M059J (cell line): Measurements from ENCODE around the gene ZBTB7C.

DNA sequence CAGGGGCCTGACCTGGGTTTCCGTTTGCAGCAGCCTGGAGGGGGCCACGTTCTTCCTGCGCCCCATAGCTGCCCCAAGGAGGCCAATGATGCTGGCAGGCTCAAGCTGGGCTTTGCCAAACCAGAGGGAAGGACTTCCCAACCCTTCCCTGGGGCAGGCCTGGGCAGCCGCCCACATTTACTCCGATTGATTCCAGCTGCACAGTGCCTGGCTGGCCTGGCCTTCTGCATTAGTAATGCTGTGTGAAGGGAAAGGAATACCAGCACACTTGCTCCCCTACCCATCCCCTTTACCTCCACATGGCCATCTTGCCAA is 360.6 kb upstream of the SLC14A2 start:
- RAMPAGE, long total RNA, result no peak

- RAMPAGE, long total RNA, result no peak
Measured at GRCh38 chr18:45449441-45449853, 165.8 kb upstream of the SLC14A2 start.

DNA sequence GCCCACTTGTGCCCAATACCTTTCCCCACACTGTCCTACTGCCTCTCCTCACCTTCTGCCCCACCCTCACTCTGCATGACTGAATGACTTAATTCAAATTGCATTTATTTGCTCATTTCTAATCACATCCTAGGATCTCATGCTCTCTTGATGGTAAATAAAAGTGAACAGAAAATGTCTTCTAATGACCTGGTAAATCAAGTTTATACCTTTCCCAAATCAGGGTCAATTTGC is 22.9 kb upstream of the SIGLEC15 start:
- RAMPAGE, long total RNA, result no peak

DNA sequence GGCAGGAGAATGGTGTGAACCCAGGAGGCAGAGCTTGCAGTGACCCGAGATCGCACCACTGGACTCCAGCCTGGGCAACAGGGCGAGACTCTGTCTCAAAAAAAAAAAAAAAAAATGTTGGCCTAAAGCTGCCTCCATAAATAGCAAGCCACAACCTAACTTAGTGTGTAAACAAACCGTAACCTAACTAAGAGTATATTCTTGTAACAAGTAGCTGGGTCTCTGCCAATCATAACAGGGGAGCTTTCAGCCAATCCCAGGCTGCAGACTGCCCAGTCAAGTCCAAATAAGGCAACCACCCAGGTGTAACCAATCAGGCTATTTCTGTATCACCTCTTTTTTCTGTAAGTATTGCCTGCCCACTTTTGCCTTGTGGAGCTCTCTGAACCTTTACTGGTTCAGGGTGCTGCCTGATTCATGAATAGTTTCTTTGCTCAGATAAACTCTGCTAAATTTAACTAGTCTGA is 4.6 kb downstream of the PSTPIP2 start:
- RAMPAGE, long total RNA, result no peak

- RAMPAGE, long total RNA, result no peak
Measured at GRCh38 chr18:46152858-46153183, 21.0 kb upstream of the C18orf25 start.

DNA sequence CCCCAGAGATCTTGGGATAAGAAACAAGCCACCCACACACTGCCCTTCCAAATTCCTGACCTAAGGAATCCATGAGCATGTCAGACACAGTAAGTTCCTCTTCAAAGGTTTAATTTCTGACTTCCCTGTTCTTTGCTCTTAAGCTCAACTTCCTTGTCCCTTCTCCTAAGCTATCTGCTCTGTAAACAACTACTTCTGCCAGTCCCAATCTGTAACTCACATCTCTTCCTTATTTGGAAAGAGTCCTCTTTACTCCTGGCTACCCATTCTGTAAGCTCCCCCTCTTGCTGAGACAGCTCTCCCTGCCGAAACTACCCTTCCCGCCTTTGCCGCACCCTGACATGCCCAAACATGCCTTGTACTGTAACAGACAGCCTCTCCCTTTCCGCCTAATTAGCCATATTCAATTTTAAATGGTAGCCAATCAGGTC is 49.2 kb downstream of the PIAS2 start:
- RAMPAGE, long total RNA, result no peak

DNA sequence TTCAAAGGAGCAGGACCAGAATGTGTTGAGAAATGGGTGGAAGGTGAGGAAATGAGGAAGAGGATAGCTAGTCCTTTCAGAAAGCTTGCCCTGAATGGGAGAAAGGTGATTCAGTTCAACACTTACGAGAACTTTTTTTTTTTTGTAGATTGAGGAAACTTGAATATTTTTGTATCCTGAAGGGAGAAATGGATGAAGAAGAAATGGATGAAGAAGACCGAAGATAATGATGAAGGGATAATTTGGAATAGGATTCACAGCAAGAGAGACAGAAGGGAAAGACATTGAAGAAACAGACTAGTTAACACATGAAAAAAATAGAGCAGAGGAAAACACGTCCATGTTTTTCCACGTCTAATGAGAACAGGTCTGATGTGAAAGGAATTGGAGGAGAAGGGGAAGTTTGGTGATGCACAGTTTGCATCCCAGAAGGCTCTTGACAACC is 28.5 kb downstream of the KATNAL2 start:
- RAMPAGE, long total RNA, result no peak

GRCh38 chr18:47423080-47423502 is 171.6 kb upstream of the SKOR2 start:
- RAMPAGE, long total RNA, result no peak

DNA sequence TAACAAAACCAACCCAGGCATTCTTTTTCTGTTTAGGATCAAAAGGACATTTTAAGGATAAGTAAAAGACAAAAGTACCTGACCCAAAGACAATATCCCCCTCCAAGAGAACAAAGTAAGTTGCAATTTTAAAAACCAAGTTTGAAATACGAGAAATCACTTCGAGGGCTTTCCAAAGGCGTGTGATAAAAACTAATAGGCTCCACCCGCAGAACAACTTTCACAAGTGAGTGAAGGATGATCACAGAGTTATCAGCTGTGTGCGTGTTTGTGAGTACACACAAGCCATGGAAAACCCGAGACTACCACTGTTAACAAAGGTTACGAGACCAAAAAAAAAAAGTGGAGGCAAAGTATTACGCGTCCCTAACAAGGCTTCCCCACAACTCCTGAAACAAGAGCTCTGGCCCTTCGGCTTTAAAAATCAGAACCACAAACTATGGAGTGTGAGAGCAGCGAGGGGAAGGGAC is 766 bp downstream of the SMAD2 start:
- RAMPAGE, long total RNA, result no peak

DNA sequence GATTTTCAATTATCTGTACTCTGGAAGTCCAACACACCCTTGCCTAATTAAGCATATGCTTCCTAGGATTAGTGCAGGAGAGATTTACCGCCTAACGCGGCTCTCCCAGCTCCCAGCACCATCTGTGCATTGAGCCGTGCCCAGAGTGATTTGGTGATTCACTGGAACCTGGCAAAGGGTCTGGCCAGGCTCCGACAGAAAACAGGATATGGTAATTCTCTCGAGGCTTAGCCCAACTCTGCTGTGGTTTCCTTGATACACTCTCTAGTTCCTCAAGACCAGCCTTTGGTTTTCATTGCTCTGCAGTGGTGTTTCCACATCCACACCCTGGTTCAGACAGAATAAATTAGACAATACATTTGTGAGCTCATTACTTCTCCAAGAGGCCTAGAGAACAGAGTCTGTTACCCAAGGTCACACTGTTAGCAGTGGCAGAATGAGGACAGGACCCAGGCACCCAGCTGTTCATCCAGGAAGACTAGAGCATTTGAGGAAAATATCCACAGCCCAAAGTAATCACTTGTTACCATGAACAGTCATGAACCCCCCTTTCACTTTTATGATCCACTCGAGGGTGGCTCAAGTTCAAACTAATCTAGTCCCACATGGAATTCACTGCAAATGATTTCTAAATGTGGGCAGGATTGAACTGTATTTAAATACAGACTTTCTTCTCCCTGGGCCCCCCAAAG is 23.1 kb upstream of the SMAD2 start:
- RAMPAGE, long total RNA, result no peak

GRCh38 chr18:48003576-48004287 is 73.3 kb upstream of the SMAD2 start:
- RAMPAGE, long total RNA, result no peak

GRCh38 chr18:48027249-48028108 is 97.0 kb upstream of the SMAD2 start:
- RAMPAGE, long total RNA, result no peak

GRCh38 chr18:48072720-48073763 is 142.6 kb upstream of the SMAD2 start:
- RAMPAGE, long total RNA, result no peak

DNA sequence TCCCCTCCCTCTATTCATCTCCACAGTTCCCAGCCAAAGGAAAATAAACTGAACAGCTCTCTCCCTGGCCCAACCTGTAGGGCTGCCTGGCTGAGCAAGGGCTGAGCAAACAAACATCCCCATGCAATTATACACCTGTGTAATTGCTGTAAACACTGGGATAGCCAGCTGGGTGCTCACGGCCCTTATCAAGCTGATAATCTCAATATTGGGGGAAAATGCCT is 203.3 kb upstream of the SMAD2 start:
- RAMPAGE, long total RNA, result no peak

DNA sequence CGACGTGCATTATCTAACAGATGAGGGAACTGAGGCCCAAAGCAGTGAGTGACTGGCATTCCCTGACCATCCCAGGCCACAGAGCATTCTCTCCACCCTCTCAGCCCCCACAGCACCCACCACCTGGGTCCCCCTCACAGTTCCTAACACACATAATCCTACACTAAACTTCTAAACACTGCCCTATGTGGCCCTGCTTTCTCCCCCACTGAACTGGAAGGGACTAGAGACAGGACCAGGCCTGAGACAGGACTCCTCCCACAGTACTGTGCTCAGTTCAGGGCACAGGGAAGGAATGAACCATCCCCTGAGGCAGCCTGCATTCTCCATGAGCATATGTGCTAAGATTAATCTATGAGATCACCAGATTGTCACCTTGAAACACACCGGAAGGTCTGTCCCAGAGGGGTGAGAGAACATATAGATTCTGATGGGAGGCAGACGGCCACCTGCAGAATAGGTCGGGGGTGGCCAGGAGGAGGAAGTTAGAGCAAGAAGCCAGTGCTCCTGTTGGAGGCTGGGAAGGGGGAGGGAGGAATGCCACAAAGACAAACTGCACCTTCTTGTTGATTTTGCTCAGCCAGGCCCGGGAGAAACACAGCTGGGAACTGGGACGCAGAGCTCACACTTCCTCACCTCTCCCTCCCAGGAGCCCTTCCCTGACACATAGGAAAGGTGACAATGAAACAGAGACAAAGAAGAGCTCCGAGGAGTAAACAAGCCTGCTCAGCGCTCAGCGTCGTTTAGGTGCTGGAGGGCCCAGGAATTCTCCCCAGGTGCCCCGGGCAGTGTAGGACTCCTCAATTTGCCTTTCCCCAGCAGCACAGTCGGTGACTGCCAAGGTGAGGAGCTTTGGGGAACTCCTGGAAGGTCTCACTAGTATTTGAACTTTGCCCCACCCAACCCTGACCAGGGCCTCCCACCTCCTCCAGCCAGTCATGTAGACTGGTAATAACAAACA is 52.1 kb downstream of the ZBTB7C start:
- RAMPAGE, long total RNA, result no peak

GRCh38 chr18:48409048-48410109 is at the start of gene ZBTB7C:
Gene ZBTB7C, minus strand, starts transcription at chr18:48409383.
- RAMPAGE, long total RNA, result no peak

- RAMPAGE, long total RNA, result no peak
Measured at GRCh38 chr18:48453424-48454093, 44.4 kb upstream of the ZBTB7C start.

DNA sequence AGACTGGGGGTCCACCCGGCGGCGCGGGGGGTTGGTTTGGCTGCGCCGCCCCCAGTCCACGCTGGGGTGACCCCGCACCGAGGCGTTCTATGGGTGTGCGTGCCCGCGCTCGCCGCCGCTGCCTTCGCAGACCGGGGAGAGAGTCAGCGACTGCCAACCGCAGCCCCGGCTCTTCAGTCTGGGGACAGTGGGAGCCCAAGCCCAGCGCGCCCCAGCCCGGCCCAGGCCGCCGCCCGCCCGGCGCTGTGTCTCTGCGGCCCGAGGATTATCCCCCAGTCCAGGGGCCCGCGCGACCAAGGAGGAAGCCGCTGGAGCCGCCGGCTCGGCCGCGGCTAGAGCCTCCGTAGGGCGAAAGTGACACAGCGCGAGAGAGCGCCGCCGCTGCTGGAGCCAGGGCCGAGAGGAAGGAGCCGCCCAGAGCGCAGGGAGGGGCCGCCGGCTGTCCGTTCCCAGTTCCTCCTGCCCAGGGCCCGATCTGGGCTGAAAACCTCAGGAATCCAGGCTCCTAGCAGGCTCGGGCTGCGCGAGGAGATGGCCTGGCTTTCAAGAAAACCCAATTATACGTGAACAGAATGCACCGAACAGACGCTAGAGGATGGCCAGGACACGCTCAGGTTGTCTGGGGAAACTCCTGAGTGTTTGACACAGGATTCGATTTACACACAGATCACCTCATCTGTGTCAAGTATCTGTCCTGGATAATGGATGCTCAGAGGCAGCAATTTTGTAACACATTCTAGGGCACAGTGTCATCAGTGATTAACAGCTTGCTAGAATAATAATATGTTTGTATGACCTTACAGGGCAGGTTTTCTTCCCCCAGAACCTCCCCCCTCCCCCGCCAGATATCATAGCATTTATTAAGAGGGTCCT is 2.4 kb downstream of the CTIF start:
- RAMPAGE, long total RNA, result no peak

- RAMPAGE, long total RNA, result no peak
Measured at GRCh38 chr18:48575460-48576755, 37.1 kb downstream of the CTIF start.

GRCh38 chr18:48589818-48590420 is 51.1 kb downstream of the CTIF start:
- RAMPAGE, long total RNA, result no peak